Cerebellum (tissue), 5 donors: ENCODE results near the genes OR2T35, SH3BP5L, ZNF672 and ZNF692.

DNA sequence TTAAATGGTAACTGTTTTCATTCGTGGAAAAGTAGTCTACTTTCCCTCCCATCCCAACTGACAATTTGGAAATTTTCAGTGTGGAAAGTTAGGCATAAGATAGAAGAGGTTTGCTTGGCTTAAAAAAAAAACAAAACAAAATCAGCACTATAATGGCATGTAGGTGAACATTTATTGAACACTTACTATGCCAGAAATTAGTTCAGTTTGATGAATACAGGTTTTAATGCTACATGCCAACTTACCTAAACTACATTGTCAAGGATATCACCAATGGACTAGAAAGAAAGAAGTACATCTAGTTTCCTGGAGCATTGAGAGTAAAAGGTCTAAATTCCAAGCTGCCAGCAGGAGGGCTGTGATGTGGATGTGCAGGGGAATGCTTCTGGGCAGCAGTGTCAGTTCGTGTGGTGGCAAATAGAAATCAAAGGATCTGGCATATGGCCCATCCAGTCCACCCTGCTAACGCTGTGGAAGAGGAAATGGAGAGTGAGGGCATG is at the start of gene OR2T35:
OR2T35 (minus strand) TSS at position 277 of the 500 bp plus-strand sequence.
- PRO-cap, 3 experiments = no peak in any of the 3 experiments
- RAMPAGE, long total RNA = no peak

- PRO-cap, 3 experiments = peak in 3 of 3 experiments; most common plus-strand start chr1:248826343 (in 2); most common minus-strand start chr1:248826680 (in 3)
- RAMPAGE, long total RNA = no peak
Measured at GRCh38 chr1:248825804-248827017, at the start of gene SH3BP5L. SH3BP5L (minus strand) TSS chr1:248825915.

- PRO-cap, 3 experiments = peak in 3 of 3 experiments; most common plus-strand start chr1:248838815 (in 3); most common minus-strand start chr1:248838762 (in 2)
- RAMPAGE, long total RNA = no peak
Measured at GRCh38 chr1:248838130-248839321, at the start of gene ZNF672. ZNF672 (plus strand) TSS chr1:248838224.

DNA sequence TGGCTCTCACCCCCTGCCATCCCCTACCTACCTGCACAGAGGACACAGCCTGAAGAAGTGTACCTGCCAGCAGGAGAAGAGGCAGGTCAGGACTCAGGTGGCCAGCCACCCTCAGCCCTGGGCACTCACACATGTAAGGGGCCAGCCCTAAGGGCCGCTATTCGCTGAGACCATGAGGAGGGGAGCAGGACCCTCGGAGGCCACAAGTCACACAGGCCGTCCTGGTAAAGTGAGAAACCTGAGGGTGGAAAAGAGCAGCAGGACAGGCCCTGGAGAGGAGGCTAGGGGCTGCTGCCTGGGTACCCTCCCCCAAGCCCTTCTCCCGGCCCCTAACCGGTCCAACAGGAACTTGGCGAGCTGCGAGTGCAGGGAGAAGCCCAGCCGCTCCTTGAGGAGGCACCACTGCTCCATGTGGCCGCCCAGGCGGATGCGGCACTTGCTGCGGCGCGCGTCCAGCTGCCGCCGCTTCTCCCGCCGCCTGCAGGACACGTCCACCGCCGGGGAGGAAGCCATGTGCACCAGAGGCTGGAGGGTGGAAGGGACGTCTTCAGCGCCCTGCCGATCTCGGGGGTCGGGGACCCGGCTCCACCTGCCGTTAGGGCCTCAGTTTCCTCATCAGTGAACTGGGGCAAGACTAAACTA is 967 bp downstream of the ZNF692 start:
- PRO-cap, 3 experiments = peak in 3 of 3 experiments; most common plus-strand start position 494 of the sequence (in 2); most common minus-strand start position 441 of the sequence (in 1)
- RAMPAGE, long total RNA = no peak

DNA sequence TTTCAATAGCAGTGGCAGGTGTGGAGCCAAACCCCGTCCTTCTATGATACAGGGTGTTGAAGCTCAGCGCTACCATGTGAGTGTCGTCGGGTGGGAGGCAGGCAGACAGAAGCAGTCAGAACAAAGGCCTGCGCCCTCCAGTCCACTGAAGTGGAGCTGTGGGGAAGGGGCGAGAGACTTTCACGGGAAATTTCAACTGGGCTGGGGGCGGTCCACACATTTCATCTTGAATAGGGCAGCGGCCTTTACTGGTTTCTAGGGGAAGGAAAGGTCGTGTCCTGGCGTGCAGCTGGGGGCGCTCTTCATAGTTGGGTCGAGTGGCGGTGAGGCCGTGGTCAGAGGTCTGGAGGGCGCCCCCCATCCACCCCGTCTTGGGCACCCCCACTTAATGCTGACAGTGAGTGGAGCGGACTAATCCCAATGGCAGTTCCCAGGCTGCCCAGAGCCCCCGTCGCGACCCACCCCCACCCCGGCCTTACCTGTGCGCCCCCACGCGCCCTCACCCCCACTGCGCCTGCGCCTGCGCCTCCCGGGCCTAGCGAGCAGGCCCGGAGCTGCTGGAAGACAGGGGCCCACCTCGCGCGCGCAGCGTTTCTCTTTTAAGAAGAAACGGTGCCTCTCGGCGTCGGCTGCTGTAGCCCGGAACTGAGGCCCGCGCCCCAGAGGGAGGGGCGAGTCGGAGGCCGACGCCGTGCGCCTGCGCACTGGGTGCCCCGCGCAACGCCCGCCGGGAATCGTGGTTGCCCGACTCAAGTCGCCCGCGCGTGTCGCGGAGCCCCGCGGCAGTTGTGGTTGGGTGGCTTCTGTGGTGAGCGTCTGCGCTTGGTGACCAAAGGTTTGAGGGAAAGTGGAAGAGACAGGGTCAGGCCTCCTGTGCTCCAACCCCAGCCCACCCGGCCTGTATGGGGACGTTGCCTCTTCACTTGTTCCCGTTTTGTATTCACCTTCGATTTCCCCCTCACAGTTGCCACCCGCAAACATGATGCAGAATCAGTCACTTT is at the start of gene ZNF692:
ZNF692 (minus strand) TSS at position 647 of the 1,001 bp plus-strand sequence.
- PRO-cap, 3 experiments = peak in 3 of 3 experiments; most common plus-strand start position 785 of the sequence (in 2); most common minus-strand start position 510 of the sequence (in 2)
- RAMPAGE, long total RNA = no peak

- PRO-cap, 3 experiments = no peak in any of the 3 experiments
- RAMPAGE, long total RNA = no peak
Measured at GRCh38 chr1:248917231-248917785, 11.3 kb downstream of the PGBD2 start.